Paraaortic lymph node (tissue), 1 donor: ENCODE results near the gene CD1B.

DNA sequence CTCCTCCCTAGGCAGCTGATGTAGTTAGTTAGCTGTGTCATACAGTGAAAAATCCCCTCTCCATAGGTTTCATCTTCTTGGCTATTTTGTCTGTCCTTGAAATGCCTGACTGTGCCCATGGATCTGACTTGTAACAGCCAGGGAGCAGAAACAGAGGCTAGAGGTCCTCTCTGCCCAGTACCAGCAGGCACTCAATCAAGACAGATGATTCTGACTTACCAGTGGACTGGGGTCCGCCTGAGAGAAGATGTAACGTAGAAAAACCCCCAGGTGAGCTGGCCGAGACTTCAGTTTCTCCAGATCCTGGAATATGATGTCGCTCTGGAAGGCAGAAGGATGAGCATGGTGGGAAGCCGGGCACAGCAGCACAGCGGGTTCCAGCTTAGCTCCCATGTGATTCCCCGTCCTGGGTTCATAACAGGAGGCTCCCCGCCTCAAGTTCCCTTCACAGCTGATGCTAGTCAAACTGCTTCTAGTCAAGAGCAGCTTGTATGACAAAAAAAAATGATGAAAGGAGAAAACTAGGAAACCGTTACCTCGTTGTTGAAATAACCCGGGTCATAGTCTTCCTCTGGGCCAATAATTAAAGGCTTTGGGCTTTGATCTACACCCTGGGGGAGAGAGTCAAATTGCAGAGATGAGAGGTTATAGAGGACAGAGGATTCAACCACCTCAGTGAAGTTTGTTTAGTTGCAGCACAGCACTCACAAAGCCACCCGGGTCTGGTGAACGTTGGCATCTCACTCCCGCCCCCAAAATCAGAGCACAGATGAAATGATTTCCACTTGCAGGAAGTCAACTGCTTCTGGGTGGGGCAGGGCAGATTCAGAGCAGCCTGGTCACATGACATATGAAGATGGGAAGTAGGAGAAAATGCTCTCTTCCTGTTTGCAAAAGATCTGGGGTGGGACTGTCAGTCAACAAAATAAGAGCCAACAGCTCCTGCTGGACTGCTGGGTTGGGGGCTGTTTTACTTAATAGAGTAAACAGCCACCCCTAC is 42.9 kb downstream of the LRRC71 start:
- PRO-cap, result bidirectional peak, plus-strand start at position 891 of the sequence, minus-strand start at position 760 of the sequence

- PRO-cap, result no peak
These were observed 61.6 kb downstream of the ARHGEF11 start for GRCh38 chr1:156983847-156984523.

GRCh38 chr1:156985814-156986435 is 59.6 kb downstream of the ARHGEF11 start:
- PRO-cap, result no peak

GRCh38 chr1:157071282-157071765 is 25.8 kb upstream of the ARHGEF11 start:
- PRO-cap, result unidirectional peak, minus-strand start at chr1:157071545

- PRO-cap, result no peak
These were observed 6.8 kb upstream of the ETV3L start for GRCh38 chr1:157106274-157106947.

DNA sequence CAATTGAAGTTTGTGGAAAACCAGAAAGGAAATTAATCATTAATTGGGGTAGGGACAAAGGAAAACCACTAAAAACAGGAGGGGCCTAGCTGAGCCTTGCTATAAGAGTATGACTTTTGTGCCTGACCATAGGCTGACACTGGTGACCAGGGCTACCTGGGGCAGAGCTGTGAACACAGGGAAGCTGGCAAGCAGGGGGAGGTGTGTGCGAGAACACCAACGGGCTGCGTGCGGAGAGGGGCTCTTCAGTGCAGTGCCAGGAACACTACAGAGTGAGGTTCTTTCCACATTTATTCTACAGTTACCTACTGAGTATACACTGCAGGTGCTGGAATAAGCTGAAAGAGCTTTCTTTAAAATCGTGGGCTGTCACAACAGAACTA is 102.6 kb upstream of the ETV3 start:
- PRO-cap, result no peak

DNA sequence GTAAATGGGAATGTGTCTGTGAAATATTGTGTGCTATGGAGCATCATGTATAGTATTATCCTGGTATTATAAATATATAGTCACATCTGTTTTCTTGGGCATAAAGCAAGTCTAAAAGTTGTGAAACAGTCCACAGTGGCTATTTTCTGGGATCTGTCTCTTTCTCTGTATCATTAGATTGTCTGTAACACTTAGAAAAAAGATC is 110.9 kb upstream of the ETV3 start:
- PRO-cap, result no peak

DNA sequence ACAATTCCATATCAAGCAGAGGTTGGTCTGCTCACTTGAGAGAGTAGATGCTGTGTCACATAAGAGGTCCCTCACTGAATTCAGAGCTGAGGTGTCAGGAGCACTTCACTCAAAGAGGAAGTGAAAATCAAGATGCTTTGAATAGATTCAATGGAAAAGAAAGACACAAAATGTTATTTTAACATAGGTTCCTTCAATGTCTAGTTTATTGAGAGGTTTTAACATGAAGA is 4.3 kb upstream of the FCRL3 start:
- PRO-cap, result bidirectional peak, plus-strand start at position 77 of the sequence, minus-strand start at position 73 of the sequence

- PRO-cap, result no peak
These were observed 9.3 kb upstream of the FCRL3 start for GRCh38 chr1:157709744-157710334.

GRCh38 chr1:157804779-157805230 is 15.1 kb downstream of the FCRL1 start:
- PRO-cap, result no peak

DNA sequence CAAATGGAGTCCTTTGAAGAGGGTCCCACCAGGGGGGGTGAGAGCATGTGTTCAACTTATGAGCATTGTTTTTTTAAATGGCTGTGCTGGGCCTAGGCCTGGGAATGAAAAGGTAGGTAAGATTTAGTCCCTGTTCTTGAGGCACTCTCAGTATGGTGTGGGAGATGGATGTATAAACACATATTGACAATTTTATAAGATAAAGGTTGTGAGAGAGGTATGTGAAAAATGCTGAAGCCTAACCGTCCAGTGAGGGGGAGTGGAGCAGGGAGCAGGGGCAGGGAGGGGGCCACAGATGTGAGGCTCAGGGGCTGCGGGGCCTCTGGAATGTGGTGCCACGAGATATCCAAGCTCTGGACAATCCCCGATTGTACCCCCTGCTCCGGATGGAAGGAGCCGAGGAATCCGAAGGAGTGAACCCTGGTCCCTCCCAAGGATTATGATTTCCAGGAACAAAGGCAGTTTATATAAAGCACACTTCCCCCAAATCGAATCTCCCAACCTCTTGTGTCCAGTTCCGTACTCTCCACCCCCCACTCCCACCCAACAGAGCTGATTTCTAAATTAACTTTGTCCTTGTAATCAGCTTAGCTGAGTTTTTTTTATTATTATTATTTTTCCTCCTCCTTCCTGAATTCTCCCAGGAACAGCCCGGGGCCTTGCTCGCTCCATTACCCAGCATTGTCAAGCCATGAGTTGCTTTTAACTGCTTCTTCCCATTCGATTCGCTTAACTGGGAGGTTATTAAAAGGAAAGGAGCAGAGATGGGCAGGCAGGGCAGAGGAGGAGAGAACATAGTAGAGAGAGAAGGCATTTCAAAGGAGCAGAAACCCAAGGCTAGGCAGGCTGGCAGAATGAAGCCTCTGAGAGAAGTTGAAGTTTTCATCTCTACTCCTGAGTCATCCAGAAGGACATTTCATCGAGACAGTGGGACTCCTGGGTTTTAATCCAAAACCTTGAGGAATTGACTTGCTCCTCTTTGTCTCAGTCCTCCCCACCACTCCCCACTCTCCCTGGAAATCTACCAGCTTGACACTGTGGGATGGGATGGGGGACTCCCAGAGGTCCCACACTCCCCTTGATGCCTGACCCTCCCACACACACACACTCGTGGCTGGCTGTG is 9.4 kb downstream of the KIRREL1 start:
- PRO-cap, result no peak

DNA sequence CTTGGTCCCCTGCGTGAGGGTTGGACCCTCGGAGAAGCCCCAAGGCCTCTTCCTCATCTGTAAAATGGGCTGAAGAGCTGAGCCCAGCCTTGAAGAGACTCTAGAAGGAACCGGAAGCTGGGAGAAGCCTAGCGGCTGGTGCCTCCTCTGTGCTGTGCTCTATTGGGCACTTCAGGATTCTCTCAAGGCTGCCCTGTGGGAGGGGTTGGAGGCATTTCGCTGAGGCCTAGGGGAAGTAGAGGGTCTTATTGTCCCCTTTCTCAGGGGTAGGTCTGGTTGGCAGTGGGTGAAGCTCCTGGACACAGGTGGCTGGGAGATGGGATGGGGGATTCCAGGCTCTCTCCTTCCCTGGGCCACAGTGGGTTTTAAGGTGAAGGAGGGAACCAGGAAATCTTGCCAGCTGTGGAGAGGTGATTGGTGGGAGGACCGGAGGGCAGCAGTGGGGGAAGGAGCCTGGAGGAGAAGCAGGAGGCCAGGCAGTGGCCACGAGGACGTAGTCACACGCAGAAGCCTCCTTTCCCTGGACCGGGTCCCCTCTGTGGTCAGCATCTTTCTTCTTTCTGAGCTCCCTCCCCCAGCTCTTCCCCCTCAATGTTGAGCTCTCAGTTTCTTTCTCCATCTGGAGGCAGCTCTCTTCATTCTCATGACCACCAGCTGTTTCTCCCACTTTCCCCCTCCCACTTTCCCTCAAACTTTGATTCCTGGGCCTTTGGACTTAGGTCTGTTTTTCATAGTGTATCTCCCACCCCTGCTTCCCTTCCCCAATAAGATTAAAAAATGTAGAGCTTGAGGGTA is 18.1 kb downstream of the KIRREL1 start:
- PRO-cap, result no peak

GRCh38 chr1:158018870-158019854 is 25.7 kb downstream of the KIRREL1 start:
- PRO-cap, result bidirectional peak, plus-strand start at chr1:158019738, minus-strand start at chr1:158019600; unidirectional peak, plus-strand start at chr1:158019738

- PRO-cap, result no peak
These were observed 4.0 kb downstream of the SMIM42 start for GRCh38 chr1:158123945-158124690.

DNA sequence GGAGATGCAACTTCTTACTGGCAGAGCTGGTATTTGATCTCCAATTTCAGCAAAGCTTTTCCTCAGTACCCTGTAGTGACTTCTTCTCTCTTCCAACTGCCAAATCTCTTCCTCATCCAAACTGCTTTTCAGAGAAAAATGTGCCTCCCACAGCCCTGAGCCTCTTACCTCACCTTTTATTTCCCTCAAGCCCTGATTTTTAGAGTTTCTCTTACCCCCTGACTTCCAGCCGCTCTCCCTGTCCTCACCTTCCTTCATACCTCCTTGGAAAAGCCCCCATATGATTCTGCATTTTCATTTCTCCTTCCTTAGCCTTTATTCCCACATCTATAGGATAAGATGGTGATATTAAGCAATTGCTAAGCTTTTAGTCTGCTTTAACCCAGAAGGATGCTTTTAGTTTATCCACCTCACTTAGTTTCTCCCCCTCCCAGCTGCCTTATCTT is at the start of gene CD1B:
Gene CD1B (minus strand): TSS at position 101 of the 446 bp plus-strand sequence.
- PRO-cap, result no peak

DNA sequence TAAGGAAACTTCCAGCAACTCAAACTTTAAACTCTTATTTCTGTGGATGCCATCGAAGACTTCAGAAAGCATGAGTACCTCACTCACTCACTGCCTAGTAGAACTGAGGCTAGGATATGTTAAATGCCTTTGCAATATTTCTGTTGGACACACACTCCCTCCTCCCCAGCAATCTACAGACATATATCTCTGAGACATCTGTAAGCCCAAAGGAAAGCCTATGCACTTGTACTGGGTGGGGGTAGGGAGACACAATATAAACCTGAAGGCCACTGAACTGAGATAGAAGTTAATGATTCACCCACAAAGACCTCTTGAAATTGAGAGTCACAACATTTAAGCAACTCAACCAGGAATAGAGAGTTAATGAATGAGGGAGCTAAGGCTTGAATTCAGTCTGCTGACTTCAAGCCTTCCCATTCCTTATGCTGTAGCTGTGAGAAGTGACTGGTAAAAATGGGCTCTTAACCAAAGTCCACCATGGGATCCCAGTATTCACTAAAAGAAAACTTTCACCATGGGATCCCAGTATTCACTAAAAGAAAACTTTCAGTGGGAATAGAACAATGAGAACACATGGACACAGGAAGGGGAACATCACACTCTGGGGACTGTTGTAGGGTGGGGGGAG is 5.0 kb downstream of the OR10J1 start:
- PRO-cap, result no peak

DNA sequence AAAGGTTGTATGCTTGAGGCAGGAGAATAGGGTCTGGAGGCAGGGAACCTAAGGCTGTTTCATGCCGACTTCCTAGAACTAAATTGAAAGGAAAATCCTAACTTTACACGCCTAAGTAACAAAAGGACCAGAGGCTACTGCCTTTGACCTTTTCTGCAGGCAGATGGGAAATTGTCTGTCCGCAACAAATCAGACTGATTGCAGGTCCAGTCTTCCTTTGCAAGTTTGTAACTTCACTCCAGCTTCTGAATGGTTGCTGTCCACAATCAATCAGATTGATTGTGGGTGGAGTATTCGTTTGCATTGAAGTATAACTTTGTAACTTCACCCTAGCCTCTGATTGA is 25.5 kb downstream of the OR10J1 start:
- PRO-cap, result no peak

GRCh38 chr1:159556510-159556729 is 20.6 kb upstream of the OR10J5 start:
- PRO-cap, result no peak

- PRO-cap, result no peak
These were observed 10.7 kb downstream of the APCS start for GRCh38 chr1:159598113-159599034.

DNA sequence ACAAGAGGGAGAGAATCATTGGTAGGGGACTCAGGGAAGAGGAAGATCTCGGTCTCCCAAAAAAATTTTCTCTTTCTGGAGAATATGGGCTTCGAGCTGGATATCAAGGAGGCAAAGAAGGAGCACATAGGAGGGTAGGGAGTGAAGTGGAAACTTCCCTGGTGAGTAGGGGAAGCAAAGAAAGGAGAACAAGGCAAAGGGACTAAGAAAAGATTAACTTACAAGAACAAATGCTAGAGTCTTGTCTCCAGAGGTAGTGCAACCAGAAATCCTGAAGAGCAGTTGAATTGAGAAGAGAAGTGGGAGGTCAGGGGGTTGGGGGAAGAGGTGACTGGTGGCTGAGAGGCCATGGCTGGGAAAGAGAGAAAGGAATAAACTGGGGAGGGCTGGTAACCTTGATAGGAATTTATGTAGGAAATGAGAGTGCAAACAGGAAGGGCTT is 1.7 kb upstream of the DUSP23 start:
- PRO-cap, result no peak